Anterior vena cava (tissue), 1 donor: ENCODE measurements around the genes ERCC6, OGDHL, CSTF2T and DKK1.

- PRO-cap, result no peak
These were observed 81.4 kb downstream of the ARHGAP22 start for GRCh38 chr10:48523304-48524005.

DNA sequence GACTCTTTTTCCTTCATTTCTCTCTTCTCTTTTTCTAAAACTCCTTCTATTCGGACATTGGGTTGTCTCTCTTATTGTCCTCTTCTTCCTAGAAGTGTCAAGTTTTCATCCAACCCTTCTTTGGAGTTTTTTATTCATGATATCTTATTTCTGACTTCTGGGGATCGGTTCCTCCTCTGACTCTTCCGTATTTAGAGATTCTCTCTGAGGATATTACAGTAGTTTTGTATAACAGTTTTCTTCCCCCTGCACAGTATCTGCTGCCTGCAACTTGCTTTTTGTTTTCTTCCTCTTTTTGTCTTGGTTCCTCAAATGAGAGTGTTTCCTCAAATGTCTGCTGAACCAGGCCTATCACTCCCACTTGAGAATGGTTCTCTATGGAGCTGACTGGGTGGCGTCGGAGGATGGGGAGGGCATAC is 27.8 kb downstream of the ARHGAP22 start:
- PRO-cap, result no peak

- PRO-cap, result unidirectional peak, plus-strand start at chr10:48607175; unidirectional peak, plus-strand start at chr10:48607287
These were observed 2.1 kb upstream of the ARHGAP22 start for GRCh38 chr10:48606712-48607600.

- PRO-cap, result no peak
These were observed 115.6 kb downstream of the WDFY4 start for GRCh38 chr10:48800154-48800693.

GRCh38 chr10:49183648-49184065 is 4.5 kb downstream of the TMEM273 start:
- PRO-cap, result no peak

- PRO-cap, result unidirectional peak, plus-strand start at chr10:49272500
These were observed 26.4 kb upstream of the C10orf71 start for GRCh38 chr10:49272101-49273524.

GRCh38 chr10:49538690-49539392 is at the start of gene ERCC6:
Gene ERCC6, minus strand, starts transcription at chr10:49539121.
- PRO-cap, result bidirectional peak, plus-strand start at chr10:49539225, minus-strand start at chr10:49539070

DNA sequence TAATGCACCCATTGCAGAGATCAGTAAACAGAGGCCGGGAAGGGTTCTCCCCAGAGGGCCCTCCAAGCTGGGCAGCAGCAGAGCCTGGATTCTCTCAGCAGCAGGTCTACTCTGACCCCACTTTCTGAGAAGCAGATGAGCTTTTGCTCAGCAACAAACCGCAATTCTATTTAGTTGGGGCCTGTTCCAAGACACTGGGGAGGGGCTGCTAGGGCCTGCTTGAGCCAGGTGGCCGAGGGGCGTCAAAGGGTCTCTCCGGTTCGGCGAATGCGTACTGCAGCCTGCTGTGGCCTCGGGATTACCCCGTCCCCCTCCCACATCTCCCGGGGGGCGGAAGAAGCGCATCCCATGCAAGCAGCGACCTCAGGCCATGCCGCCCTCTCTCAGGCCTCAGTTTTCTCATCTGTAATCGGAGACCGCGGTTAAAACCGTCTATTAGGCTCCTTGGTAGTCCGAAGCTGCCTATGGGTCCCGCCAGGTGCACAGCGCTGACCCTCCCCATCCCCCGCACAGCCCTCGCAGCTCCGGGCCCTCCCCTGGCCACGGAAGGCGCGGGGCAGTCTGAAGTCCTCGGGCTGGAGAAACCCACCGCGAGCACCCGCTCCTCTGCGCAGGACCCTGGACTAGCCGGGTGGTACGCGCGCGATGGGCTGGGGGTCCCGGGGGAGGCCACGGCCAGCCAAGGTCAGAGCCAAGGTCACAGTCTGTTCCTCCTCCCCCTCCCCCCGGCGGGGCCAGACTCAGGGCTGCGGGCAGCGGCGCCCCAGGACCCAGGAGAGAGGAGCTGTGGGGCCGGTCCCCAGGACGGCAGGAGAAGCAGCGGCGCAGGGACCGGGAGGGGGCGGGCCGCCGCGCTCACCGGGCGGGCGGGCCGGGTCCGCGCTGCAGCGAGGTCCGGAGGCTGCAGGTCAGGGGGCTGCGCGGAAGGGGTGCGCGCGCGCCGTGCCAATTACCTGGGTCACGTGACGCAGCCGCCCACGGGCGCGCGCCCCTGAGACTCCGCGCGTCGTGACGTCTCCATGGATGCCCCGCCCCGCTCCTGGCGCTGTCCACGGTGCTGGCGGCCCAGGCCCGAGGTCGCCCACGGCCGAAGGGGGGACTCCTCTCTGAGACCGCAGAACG is at the start of gene OGDHL:
OGDHL (minus strand) TSS at position 944 of the 1,122 bp plus-strand sequence.
- PRO-cap, result no peak

DNA sequence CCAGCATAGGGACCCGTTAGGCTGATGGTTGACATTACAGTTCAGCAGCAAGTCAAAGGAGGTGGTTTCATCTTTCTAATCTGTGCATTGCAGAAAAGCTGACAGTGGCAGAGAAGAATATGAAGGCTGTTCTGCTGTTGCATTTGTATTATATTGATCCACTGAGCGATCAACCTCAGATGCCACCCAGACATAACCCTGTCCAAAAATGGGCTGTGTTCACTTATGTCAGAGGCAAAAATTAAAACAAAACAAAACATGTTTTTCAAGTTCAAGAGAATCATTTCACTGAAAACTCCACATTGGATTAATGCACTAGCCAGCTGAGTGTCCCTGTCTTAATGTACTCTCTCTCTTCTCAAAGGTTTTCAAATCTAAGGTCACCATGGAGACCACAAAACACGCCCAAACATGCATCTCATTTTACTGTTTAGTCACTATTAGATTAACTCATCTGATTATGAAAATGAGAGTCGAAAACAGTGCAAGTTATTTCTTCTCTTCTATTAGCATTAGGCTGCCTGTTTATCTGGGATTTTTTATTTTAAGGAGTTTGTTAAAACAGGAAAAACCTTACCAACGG is 70.7 kb upstream of the ASAH2 start:
- PRO-cap, result no peak

- PRO-cap, result no peak
These were observed 133.1 kb upstream of the ASAH2 start for GRCh38 chr10:50384354-50384847.

GRCh38 chr10:50392406-50392912 is 141.1 kb upstream of the ASAH2 start:
- PRO-cap, result no peak

- PRO-cap, result no peak
These were observed 167.5 kb upstream of the ASAH2 start for GRCh38 chr10:50418823-50419120.

GRCh38 chr10:50563919-50564419 is 59.8 kb downstream of the SGMS1 start:
- PRO-cap, result no peak

- PRO-cap, result unidirectional peak, minus-strand start at chr10:50623216; bidirectional peak, plus-strand start at chr10:50623537, minus-strand start at chr10:50623394
These were observed 548 bp downstream of the SGMS1 start for GRCh38 chr10:50623141-50623674.

DNA sequence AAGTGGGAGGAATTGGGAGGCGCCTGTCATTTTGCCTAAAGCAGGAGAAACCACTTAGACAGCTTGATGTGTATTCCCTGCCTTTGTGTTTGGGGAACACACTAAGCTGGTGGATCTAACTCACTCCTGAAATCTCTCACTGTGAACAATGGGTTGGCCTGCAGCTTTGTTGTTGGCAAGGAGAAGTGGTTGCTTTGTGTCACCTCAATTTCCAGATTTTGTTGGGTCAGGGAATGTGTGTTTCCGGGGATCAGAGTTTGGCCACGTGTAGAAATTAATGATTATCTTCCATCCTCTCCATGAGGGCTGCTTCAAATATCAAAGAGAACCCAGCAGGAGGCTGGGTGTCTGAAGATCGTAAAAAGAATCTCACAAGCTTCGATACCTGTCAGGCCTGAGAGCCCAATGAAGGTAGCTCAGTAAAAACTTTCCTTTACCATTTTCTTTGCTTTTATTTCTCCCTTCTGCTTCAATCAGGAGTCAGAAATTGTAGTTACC is 27.8 kb downstream of the A1CF start:
- PRO-cap, result no peak

GRCh38 chr10:51281815-51282745 is 207.8 kb downstream of the PRKG1 start:
- PRO-cap, result no peak

- PRO-cap, result no peak
These were observed 213.8 kb downstream of the PRKG1 start for GRCh38 chr10:51287942-51288621.

GRCh38 chr10:51699020-51700163 is at the start of gene CSTF2T:
Gene CSTF2T, minus strand, starts transcription at chr10:51699595.
- PRO-cap, result bidirectional peak, plus-strand start at chr10:51699949, minus-strand start at chr10:51699595; unidirectional peak, plus-strand start at chr10:51699966

GRCh38 chr10:52314189-52314771 is at the start of gene DKK1:
Gene DKK1, plus strand, starts transcription at chr10:52314281.
- PRO-cap, result unidirectional peak, minus-strand start at chr10:52314520

- PRO-cap, result no peak
These were observed 17.3 kb downstream of the MBL2 start for GRCh38 chr10:52755055-52755913.